Metastatic Breast Carcinoma in the Brain (tissue), 10 donors: ENCODE results near the genes POLR1G, RTN2, SNRPD2, DMPK, IGFL1 and PNMA8C.

DNA sequence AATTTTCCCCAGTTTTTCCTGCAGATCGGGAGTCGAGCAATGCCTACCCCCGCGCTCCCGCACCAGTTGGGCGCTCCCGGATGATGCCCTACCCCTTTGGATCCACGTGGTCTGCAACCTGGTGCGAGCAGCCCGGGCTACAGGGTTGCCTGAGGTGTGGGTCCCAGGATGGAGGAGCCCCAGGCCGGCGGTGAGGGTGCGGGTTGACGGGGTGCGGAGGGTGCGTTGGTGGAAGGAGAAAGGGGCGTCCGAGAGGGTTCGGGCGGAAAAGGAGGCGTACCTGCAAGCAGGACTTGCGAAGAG, at the start of gene POLR1G:
POLR1G (plus strand) TSS at position 116 of the 303 bp plus-strand sequence.
- PRO-cap, 10 experiments = peak in 5 of 10 experiments; most common plus-strand start position 116 of the sequence (in 4)

DNA sequence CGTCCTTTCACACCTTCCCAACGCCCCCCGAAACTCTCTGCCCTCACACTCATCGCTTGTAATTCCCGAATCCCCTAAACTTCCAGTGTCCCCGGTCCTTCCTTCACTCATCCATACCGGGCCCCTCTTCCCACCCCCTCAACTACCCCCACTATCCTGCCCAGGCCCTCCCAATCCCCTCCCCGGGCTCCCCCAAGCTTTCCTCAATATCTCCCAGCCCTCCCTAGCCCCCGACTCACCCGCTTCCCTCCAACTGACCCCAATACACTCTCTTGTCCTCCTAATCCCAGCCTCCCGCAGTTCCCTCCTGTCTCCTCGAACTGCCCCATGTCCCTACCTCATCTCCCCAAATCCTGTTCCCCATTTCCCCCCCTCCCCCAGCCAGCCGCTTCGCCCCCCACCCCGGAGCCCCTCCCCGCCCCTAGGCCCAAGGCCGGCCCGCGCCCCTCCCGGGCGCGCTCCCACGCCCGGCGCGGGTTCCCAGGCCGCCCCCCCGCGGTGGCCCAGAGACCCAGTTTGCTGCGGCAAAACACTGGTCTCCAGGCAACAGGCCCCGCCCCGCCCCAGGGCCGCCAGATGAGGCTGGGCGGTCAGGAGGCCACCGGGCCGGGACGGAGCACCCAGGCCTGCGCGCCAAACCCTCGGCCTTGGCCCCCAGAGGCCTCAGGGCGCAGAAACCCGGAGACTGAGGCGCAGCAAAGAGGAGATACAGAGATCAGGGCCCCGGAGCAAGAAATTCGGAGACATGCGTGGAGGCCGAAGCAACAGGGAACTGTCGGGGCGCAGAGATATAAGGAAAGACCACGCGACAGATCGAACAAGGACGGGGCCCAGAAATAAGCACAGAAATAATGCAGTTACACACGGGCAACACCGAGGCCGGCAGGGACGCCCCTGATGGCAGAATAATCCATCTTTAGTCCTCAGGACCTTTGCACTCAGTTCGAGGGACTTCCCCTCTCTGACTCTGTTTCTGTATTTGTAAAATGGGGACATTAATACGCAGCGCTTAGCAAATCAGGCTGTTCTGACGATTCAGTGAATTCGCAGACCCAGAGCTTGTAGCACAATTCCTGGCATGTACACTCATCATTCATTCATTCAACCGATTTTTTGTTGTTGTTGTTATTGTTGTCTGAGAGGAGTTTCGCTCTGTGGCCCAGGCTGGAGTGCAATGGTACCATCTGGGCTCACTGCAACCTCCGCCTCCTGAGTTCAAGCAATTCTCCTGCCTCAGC, 20.6 kb upstream of the ERCC1 start:
- PRO-cap, 10 experiments = peak in 10 of 10 experiments; most common plus-strand start position 575 of the sequence (in 10); most common minus-strand start position 500 of the sequence (in 5)

DNA sequence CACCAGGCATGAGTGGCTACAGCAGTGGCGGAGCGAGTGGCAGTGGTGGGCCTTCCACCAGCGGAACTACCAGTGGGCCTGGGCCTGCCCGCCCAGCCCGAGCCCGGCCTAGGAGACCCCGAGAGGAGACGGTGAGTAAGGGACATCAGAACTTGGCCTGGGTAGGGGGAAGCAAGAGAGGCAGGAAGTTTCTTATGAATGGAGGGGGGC, 2.9 kb downstream of the FOSB start:
- PRO-cap, 10 experiments = no peak in any of the 10 experiments

GRCh38 chr19:45471029-45471584, 3.3 kb downstream of the FOSB start:
- PRO-cap, 10 experiments = no peak in any of the 10 experiments

- PRO-cap, 10 experiments = peak in 1 of 10 experiments; most common plus-strand start chr19:45471689 (in 1)
Observed at GRCh38 chr19:45471585-45471893, 3.7 kb downstream of the FOSB start.

- PRO-cap, 10 experiments = peak in 1 of 10 experiments; most common plus-strand start chr19:45475755 (in 1)
Observed at GRCh38 chr19:45475475-45476637, 8.1 kb downstream of the FOSB start.

- PRO-cap, 10 experiments = peak in 2 of 10 experiments; most common plus-strand start chr19:45492878 (in 1); most common minus-strand start chr19:45493221 (in 2)
Observed at GRCh38 chr19:45492596-45493763, 3.9 kb downstream of the RTN2 start.

DNA sequence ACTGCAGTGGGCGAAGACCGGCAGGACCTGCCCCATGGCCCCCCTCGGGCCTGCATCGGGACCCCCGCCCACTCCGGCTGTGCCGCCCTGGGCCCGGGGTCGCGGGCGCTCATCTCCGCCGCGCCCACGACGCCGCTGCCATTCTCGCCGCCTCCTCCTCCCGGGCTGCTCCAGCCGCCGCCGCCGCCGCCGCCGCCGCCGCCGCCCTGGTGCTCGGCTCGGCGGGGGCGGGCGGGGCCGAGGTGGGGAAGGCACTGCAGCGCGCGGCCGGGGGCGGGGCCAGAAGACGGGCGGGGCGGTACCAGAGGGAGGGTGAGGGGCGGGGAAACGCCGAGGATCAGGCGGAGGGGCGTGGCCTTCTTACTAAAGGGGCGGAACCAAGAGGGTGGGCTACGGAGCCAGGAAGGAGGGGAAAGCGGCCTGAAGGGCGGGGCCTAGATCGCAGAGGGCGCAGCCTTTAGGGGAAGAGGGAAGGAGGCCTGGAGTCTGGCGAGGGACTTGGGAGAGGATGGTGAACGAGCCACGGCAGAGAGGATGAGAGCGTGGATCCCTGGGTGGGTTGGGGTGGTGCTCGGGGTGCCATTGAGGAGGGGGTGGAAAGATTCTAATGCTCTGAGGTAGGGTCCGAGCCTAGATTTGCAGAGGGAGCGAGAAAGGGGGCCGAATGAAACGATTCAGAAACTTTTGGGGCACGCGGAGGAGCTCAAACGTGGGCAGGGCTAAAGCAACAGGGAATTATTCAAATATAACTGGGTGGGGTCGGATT, at the start of gene RTN2:
RTN2 (minus strand) TSS at position 258 of the 766 bp plus-strand sequence.
- PRO-cap, 10 experiments = peak in 10 of 10 experiments; most common plus-strand start position 489 of the sequence (in 7); most common minus-strand start position 215 of the sequence (in 6)

DNA sequence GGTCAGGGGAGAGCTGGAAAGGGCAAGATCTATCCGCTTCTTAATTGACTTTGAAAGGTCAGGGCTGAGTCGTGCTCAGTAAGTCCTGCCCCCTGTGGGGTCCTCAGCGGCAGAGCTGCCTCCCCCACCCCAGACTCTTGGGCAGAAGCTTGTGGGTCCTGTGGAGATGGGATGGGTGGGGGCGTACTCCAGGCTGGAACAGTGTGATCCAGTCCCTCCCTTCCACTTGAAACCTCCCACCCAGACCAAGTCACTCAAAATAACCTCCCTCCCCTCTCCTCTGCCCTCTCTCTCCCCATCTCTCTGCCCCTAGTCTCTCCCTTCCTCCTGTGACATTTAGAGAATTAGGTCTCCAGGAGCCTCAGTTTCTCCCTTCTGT, 4.2 kb downstream of the GPR4 start:
- PRO-cap, 10 experiments = peak in 1 of 10 experiments; most common plus-strand start position 283 of the sequence (in 1); most common minus-strand start position 139 of the sequence (in 1)

- PRO-cap, 10 experiments = peak in 1 of 10 experiments; most common plus-strand start chr19:45601399 (in 1)
Observed at GRCh38 chr19:45600812-45601992, 810 bp downstream of the GPR4 start.

DNA sequence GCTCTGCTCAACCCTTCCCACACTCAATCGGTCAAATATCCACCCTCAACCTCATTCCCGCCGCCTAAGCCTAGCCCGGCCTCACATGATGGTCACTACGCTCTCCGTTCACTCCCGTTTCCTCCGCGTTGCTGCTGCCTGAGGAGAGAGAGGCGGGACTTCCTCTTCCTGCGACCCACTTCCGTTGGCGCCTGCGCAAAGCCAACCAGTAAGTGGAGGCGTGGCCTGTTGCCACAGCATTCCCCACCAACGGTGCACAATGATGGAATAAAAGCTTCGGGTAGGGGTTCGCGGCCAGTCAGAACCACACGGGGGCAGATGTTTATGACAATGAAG, at the start of gene SNRPD2:
SNRPD2 (minus strand) TSS at position 152 of the 336 bp plus-strand sequence.
- PRO-cap, 10 experiments = peak in 10 of 10 experiments; most common plus-strand start position 208 of the sequence (in 3); most common minus-strand start position 133 of the sequence (in 5)

DNA sequence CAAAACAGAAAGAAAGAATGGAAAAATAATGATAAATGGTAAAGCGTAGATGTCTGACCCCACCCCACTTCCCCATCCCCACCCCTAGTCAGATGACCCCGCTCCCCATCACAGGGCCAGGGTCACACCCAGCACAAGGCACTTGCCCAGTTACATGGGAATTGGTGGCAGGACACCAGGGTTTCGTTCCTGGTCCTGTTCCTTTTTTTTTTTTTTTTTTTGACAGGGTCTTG, 9.4 kb downstream of the FBXO46 start:
- PRO-cap, 10 experiments = no peak in any of the 10 experiments

DNA sequence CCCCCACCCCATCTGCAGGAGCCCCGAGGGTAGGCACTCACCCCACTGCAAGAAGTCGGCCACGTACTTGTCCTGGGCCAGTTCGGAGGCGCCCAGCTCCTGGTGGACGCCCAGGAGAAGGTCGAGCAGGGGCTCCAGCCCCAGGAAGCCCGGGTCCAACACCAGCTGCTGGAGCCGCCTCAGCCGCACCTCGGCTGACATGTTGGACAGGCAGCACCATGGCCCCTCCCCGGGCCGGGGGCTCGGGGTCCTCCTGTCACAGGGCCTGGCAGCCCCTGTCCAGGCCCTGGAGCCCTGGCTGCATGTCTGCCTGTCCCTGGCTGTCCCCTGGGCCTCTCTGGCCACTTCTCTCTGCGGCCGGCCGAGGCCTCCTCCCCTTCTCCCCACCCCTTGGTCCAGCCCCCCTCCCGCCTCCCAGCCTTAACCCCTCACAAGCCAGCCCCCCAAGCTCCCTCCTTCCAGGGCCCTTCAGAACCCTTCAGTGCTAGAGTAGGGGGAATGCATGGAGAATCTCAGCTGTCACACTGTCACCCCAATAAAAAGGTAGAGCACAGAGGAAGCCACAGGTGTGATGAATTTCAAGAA, at the start of gene DMPK:
DMPK (minus strand) TSS at position 339 of the 585 bp plus-strand sequence.
- PRO-cap, 10 experiments = peak in 10 of 10 experiments; most common minus-strand start position 339 of the sequence (in 10)

GRCh38 chr19:45782737-45783015, 386 bp upstream of the DMPK start:
- PRO-cap, 10 experiments = peak in 8 of 10 experiments; most common minus-strand start chr19:45782948 (in 7)

DNA sequence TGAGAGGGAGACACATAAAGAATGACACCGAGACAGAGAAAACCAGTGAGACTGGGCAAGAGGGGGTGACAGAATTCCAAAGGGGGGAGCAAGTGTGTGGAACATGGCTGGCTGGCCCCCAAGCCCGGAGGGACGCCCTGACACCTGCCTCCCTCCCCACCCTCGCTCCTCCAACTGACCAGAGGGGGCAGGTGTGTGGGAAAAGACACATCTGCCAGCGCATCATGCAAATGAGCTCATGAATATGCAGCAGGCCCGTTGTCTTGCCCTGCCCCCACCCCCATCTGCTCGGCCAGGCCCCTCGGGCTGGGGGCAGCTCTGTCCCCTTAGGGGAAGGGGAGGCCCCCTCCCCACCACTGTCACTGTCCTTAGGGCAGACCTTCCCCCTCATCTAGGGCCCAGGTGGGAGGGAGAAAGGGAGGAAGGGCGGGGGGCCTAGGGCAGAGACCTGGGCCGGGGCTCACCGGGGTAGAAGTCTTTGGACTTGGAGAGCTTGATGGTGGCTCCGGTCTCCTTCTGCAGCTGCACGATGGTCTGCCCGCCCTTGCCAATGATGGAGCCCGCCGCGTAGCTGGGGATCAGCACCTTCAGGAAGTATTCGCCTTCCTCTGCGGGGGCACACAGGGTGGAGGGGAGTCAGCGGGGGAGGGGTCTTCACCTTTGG, 13.0 kb downstream of the NOVA2 start:
- PRO-cap, 10 experiments = no peak in any of the 10 experiments

DNA sequence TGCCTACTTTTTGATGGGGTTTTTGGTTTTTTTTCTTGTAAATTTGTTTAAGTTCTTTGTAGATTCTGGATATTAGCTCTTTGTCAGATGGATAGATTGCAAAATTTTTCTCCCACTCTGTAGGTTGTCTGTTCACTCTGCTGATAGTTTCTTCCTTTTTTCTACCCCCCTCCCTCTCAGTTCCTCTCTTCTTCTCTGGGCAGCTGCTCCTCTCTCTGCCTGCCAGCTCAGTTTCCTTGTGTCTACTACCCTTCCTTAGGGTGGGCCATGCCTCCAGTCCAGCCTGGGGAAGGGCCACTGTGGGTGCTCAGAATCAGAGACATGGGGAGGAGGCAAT, 37.0 kb downstream of the IGFL2 start:
- PRO-cap, 10 experiments = no peak in any of the 10 experiments

DNA sequence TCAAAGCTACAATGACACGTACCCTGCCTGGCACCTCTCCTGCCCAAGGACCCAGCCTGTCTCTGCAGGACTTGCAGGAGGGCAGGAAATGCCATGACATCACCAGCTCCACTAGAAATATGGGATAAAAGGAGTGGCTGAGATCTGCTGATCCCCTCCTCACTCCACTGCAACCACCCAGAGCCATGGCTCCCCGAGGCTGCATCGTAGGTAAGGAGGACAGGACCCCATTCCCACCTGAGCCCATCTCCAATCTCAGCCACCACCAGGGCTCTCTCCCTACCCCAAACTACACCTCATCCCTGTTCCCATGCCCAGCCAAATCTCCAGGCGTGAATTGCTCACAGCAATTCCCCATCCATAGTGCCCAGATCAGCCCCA, at the start of gene IGFL1:
IGFL1 (plus strand) TSS at position 153 of the 381 bp plus-strand sequence.
- PRO-cap, 10 experiments = no peak in any of the 10 experiments

DNA sequence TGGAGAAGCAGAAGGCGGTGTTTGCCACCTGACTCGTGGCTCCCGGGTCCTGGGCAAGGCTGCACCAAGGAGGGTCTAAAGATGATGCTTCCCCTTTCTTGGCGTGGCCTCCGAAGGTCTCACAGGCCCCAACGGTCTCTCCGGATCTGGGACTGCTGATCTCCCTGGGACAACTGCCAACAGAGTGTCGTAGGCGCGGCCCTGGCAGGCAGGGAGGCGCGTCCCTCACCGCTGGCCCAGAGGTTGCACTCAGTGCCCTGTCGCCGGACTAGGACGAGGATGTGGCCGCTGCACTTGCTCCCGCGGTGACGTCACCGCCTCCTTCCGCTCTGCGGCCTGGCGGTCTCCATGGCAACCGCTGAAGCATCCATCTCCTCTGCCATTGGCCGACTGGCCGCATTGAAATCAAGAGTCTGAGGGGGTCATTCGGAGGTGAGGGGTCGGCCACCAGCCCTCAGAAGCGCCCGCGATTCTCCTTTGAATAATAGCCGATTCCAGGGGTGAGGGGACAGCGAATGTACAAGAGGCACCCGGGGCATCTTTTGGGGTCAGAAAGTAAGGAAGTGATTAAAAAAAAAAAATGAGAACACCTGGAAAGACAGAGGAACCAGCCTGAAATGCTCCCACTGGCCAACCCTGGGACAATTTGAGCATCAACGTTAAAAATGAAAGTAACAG, at the start of gene PNMA8C:
PNMA8C (minus strand) TSS at position 313 of the 678 bp plus-strand sequence.
- PRO-cap, 10 experiments = no peak in any of the 10 experiments

- PRO-cap, 10 experiments = no peak in any of the 10 experiments
Observed at GRCh38 chr19:46480852-46481500, 9.6 kb upstream of the PNMA8A start.

- PRO-cap, 10 experiments = no peak in any of the 10 experiments
Observed at GRCh38 chr19:46492875-46493183, 2.8 kb downstream of the PNMA8B start.